Measurements from ENCODE around the gene BPY2.

GRCh38 chrY:7339283-7340249 is 428.0 kb upstream of the AMELY start:
- RRBS = no CpG with 5 or more reads among the region's 9 CpGs

DNA sequence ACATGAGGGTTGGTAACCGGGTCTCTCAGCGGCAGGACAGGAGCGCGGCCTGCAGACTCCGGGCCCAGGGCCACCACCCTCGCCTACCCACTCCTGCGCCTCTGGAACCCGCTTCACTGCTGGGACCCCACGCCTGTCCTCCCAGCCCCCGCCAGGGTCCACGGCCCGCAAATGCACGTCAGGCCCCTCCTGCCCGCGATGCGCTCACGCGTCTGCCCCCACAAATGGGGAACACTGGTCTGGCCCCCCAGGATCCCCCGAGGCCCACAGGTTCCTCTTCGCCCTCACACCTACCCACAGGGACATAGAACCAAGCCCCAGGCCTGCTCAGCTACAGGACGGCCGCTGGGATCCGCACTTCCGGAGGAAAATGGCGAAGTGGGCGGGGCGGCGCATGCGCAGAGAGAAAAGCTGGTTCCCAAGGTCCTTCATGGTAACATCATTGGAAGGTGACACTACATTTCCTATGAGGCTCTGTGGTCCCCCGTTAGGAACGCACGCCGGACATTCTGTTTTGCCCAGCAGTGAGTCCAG is 1486.3 kb upstream of the USP9Y start:
- RRBS = no CpG with 5 or more reads among the region's 33 CpGs

GRCh38 chrY:12274557-12274789 is 426.6 kb upstream of the USP9Y start:
- RRBS = no CpG with 5 or more reads among the region's 1 CpG

DNA sequence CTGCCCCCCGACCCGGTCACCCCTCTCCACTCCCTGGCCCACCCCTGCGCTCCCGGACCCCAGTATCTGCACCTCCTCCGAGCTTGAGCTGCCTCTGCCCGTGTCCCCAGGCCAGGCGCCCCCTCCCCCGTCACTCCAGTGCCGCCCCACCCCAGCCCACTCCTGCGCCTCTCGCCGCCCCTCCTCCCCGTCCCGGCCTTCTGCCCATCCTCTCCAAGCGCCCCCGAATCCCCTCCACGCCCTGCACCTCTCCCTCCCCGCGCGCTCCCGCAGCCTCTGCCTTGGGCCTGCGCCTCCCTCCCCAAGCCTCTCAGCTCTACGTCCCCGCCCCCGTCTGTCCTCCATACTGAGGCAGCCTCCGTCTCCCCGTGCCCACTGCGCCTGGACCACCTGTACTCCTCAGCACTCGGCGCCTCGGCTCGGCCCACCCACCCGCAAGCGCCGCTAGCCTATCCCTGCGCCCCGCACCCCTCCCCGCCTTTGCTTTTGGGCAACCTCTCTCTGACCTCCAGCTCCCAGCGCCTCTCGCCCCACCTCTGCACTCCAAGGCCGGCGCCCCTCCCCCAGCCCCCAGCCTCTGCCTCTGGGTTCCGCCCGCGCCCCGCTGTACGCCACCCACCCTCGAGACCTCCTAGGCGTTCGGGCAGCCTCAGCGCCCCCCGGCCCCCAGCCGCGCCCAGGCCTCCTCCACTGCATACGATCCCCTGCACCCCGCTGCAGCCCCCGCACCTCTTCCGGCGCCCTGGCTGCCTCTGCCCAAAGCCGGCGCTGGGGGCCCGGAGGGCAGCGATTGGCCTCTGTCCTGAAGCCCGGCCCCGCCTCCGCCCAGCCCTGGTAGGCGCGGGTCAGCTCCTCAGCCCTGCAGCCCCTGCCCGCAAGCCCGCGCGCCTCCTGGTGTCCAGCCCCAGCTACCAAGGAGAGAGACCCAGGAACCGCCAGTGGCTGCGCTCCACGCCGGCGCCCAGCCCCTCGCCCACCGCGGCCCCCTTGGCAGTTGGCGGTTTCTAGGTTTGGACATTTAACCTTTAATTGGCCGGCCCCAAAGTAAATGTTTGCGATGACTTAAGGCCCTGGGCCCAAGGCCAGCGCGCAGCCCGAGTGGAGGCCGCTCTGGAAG is 279.9 kb upstream of the USP9Y start:
- RRBS = 2% methylated on average over 9 of the region's 87 CpGs

DNA sequence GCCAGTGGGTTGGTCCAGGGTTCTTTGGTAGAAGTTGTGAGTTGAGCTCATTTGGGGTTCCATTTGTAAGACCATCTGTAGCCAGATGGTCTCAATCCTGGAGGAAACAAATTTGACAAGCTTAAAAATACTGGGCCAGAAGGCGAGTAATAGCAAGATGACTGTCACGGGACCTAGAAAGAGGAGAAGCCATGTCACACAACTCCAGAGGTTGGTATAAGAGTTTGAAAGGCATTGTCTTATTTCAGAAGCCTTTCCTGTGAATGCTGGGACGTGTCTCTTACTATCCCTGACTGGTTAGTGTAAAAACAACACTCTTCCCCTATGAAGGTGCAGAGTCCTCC is 100.6 kb upstream of the USP9Y start:
- RRBS = no CpG with 5 or more reads among the region's 3 CpGs

GRCh38 chrY:19607963-19608363 is 136.6 kb downstream of the KDM5D start:
- RRBS = no CpG with 5 or more reads among the region's 2 CpGs

GRCh38 chrY:19688777-19689074 is 55.8 kb downstream of the KDM5D start:
- RRBS = no CpG with 5 or more reads among the region's 5 CpGs

- RRBS = no CpG with 5 or more reads among the region's 7 CpGs
These were observed 660 bp upstream of the EIF1AY start for GRCh38 chrY:20574962-20575270.

- RRBS = no CpG with 5 or more reads among the region's 4 CpGs
These were observed 270.9 kb upstream of the RBMY1B start for GRCh38 chrY:21240139-21240754.

DNA sequence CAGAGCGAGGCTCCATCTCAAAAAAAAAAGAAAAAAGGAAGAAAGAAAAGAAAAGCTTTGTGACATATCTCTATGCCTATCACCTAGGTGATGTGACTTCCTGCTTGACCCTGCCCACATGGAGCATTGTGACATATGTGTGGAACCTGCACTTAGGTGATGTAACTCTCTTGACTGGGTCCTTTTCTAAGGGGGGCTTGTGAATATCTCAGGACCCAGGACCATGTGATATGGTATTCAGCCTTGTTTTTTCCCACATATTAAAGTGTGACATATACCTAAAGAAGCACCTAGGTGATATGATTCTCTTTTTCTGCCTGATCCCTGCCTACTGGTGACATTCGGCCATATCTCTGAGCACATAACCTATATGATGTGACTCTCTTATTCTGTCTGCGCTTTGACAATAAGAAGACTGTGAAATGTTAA is at the start of gene BPY2:
Gene BPY2 (plus strand): TSS at position 203 of the 429 bp plus-strand sequence.
- RRBS = no CpG with 5 or more reads among the region's 3 CpGs

GRCh38 chrY:26408881-26409354 is 787.0 kb downstream of the CDY1 start:
- RRBS = no CpG with 5 or more reads among the region's 29 CpGs